ENCODE data around the genes WNK4, PSME3 and PTGES3L.

DNA sequence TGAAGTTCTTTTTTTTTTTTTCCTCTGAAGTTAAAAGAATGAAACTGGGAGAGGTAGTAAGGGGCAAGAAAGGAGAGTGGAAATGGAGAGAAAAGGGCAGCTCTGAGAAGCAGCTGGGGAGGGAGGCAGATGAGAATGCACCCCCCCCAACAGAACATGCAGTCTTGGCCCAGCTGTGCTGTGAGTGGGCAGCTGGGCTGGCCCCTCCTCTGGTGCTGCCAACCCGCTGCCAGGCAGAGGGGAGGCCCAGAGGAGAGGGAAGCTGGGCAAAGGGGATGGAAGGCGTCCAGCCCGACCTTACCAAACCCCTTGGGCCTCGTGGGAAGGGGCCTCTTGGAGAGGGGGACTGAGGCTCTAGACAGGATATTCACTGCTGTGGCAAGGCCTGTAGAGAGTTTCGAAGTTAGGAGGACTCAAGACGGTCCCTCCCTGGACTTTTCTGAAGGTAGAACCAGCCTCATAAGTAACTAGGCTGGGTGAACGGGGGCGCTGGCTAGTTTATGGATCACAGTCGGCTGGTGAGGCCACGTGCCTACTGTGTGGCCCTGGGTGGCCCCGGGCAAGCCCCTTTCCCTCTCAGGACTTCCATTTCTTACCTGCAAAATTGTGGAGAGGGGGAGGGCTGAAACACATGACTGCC lies 987 bp upstream of the STAT5A start:
- PRO-cap = no peak
- RAMPAGE, long total RNA = no peak

- PRO-cap = no peak
- RAMPAGE, long total RNA = no peak
Observed at GRCh38 chr17:42409258-42410647, 13.3 kb downstream of the CAVIN1 start.

DNA sequence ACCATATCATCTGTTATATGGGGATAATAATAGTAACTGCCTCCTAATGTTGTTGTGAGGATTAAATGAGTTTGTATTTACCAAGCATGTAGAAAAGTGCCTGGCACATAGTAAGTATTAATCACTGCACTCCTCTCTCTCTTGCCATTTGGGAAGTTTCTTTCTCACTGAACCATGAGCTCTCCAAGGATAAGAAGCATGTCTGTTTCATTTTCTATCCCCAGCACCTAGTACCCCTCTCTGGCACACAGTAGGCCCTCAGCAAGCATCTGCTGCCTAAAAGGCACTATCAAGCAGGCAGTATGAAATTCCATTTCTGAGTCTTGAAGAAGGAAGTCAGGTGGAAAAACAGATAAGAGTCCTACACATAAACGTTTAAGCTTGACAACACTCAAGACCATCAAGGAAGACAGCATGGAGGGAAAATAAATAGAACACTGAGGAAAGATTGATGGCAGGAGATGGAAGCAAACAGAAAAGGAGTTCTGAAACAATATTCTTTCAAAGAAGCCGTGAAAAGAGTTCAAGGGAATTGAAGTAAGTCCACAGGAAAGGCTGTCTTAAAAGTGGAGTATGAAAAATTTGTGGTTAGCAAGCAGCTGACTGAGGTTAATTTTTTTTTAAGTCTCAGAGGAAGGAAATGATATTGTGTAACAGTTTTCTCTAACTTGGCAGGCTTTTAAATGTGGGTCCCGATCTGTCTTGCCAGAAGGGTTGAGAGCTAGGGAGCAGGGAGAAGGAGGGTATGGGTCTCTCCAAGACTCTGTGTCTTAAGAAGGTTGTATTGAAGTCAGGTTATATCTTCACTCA lies 2.1 kb upstream of the ATP6V0A1 start:
- PRO-cap = no peak
- RAMPAGE, long total RNA = no peak

- PRO-cap = no peak
- RAMPAGE, long total RNA = no peak
Observed at GRCh38 chr17:42494198-42494697, 35.6 kb downstream of the ATP6V0A1 start.

DNA sequence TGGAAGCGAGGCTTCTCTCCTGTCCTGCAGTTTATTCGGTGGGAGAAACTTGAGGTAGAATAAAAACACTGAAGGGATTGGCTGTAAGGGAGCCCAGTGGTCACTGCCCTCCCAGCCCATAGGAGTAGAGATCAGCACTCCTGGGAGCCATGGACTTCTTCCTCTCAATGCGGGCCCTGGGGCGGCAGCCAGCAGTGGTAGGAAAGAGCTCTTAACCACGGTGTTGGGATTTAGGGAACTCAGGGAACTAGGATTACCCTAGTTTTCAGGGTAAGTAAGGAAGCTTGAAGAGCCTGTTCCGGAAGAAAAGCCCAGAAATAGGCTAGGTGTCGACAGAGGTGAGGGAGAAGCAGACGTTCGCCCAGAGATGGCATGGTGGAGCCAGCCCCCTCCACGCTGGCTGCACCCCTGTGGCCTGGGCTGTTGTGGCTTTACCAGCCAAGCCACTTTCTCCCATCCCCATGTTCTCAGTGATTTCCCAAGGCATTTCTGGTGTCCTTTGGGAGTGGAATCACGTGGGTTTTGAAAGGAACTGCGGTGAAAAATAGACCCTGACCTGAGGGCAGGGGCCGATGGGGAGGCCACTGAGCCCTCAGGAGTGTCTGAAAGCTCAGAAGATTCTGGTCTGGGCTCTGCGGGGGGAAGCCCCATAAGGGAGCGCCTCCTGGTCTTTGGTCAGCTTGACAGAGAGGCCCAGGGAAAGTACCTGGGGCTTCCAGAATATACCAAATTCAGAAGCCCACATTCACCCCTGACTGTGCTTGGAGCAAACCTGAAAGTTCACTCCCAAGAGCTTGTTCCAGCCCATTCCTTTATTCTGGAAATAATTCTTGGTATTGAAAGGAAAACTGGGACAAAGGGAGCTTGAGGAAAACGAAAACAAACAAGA lies 23.5 kb upstream of the NAGLU start:
- PRO-cap = no peak
- RAMPAGE, long total RNA = no peak

DNA sequence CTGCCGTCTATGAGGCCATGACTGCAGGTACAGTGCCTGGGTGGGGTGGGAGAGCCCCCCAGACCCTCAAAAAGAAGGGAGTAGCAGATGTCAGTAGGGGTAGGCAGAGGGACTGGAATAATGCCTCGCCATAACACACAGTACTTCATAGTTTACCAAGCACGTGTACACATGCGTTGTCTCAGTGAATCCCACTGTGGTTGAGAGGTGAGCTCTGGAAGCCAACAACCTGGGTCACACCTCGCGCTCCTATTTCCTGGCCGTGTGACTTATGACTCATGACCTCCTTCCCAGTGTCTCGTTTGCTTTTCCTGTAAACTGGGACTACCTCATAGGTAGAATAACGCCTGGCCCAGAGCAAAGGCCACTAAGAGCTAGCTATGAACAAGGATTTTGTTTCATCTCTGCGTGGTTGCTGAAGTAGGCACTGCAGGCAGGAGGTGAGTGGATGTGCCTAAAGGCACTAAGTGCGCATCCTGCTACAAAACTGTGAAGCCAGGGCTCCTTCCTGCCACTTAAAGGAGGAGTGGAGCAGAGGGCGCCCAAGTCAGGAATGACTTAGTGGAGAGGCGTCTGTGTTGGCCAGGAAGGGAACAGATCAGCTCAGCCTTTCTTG lies 5.2 kb downstream of the NAGLU start:
- PRO-cap = no peak
- RAMPAGE, long total RNA = no peak

GRCh38 chr17:42546110-42546381 lies 6.7 kb upstream of the HSD17B1 start:
- PRO-cap = no peak
- RAMPAGE, long total RNA = no peak

- PRO-cap = no peak
- RAMPAGE, long total RNA = no peak
Observed at GRCh38 chr17:42562987-42563561, 1.1 kb downstream of the COASY start.

GRCh38 chr17:42623946-42624576 lies 14.6 kb downstream of the TUBG1 start:
- PRO-cap = no peak
- RAMPAGE, long total RNA = no peak

GRCh38 chr17:42653311-42654252 lies 5.5 kb upstream of the TUBG2 start:
- PRO-cap = no peak
- RAMPAGE, long total RNA = no peak

DNA sequence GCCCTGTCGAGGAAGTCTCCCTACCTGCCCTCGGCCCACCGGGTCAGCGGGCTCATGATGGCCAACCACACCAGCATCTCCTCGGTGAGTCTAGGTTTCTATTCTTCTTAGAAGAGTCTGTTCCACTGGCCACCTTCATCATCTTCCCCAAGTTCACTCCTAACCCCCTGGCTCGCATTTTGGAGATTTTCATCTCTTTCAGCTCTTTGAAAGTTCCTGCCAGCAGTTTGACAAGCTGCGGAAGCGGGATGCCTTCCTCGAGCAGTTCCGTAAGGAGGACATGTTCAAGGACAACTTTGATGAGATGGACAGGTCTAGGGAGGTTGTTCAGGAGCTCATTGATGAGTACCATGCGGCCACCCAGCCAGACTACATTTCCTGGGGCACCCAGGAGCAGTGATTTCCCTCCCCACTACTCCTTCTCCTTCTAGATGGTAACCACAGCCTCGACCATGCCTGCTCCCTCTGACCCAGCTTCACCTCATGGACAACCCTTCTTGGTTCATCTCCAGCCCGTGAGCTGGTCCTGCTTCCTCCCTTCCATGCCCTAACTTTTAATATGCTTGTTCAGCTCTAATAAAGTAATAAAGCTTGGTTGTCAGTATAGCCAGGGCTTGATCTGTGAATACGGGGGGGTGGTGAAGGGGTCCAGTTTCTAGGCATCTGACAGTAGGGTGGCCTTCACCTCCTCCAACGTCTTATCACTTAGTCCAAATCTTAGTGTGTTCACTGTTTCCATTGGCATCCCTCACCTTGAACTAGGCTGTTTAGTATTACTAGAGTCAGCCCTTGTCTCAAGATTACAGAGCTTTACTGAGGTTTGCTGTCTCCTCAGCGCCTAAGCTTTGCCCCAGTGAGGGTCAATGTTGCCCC lies 7.6 kb downstream of the TUBG2 start:
- PRO-cap = no peak
- RAMPAGE, long total RNA = no peak

DNA sequence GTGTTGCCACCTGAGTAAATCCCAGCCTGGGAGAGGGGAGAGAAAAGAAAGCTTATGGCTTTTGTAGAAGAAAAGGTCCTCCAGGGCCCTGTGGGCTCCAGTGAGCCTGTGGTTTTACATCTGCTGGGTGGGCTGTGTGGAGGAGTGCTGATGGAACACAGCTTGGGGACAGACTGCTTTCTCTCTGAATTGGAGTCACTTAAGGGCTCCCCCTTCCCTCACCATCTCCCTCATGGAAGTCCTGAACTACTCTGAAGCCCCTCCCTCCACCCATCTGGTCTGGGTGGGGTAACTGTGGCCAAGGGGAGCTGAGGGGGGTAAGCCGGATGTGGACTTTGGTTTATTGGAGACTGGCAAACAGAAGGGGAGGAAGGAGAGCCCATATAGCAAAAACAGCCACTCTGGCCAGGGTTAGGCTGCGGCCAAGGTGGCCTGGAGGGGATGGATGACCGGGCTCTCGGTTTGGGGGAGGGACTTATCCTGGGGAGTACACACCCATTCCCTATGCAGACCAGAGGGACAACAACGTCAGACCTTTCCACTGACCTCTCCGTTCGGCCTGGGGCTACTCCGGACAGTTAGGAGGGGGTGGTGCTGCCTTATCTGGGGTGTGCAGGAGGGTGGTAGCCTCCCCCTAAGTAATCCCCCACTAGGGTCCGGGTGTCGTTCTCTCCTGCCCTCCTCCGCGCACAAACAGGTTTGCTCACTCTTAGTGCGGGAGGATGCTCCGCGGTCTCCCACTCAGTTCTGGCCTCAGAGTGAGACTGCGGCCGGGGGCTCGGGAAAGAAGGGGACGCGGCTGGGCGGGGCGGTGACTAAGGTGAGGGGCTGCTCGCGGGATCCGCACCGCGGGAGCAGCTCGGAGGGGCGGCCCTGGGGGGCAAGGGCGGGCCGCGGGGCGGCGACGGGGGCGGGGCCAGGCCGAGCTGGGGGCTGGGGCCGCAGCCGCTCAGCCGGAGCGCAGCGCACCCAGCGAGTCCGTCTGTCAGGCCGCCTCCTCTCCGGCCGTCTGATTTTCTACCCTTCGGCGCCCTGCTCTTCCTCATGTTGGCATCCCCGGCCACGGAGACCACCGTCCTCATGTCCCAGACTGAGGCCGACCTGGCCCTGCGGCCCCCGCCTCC lies at the start of gene WNK4:
Gene WNK4 (plus strand): TSS at position 956 of the 1,124 bp plus-strand sequence.
- PRO-cap = no peak
- RAMPAGE, long total RNA = no peak

GRCh38 chr17:42795449-42796348 lies 2.8 kb downstream of the COA3 start:
- PRO-cap = no peak
- RAMPAGE, long total RNA = no peak

DNA sequence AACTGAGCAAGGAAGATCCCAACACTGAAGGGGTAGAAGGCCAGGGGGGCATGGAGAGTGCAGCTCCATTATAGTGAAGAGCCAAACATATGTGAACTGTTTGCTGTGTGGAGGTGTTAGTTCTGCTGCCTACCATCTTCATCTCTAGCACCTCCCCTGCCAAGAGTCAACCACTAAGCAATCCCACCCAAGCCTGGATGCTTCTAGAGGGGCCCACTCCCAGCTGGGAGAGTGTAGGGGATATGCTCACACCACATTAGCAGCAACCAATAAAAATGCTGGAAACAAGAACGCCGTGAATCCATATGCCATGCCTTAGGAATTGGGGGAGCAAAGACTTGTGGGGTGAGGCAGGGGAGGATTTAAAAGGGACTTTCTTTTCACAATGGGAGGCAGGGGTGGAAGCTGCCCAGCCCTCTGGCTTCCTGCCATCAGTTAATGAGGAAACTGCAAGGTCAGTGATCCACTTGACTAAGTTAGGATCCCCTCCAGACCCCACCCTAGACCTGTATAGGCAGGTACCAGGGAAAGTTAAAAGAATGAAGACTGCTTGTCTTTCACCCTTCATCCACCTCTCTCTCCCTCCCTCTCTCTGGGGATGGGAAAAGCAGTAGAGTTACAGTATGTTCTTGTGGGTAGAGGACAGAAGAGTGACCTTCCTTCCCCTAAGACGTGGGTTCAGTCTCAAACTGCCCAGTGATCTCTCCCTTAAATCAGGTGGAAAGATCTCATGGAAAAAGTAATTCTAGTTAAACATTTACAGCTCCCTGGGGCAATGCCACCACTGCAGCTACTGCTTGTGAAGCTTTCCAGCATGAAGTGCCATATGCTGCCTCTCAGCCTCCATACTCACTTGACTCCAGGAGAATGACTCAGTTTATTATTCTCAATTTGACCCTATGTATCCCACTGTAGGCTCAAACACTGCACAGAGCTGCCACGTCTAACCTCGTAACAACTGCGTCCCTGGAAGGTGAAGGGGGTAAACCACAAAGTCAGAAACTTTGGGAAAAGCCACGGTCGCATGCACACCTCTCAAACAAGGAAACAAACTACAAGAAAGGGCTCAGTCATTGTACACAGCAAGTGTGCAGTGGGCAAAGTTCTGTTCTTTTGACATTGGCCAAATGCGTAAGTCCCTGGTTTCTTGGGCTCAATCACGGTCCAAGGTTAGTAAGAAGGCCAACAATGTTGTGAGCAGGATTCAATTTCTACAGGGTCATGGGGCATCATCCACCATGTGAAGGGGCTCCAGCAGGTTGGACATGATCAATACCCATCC lies 1.3 kb downstream of the COA3 start:
- PRO-cap = no peak
- RAMPAGE, long total RNA = no peak

- PRO-cap = unidirectional peak, plus-strand start at chr17:42833418
- RAMPAGE, long total RNA = start-site peak on the plus strand at chr17:42833415-42833450, 335 and 206 reads in 2 replicates
Observed at GRCh38 chr17:42832607-42833701, at the start of gene PSME3. TSS of gene PSME3 (plus strand) at chr17:42833397.

- PRO-cap = no peak
- RAMPAGE, long total RNA = no peak
Observed at GRCh38 chr17:42865505-42865833, 14.5 kb downstream of the AOC3 start.

DNA sequence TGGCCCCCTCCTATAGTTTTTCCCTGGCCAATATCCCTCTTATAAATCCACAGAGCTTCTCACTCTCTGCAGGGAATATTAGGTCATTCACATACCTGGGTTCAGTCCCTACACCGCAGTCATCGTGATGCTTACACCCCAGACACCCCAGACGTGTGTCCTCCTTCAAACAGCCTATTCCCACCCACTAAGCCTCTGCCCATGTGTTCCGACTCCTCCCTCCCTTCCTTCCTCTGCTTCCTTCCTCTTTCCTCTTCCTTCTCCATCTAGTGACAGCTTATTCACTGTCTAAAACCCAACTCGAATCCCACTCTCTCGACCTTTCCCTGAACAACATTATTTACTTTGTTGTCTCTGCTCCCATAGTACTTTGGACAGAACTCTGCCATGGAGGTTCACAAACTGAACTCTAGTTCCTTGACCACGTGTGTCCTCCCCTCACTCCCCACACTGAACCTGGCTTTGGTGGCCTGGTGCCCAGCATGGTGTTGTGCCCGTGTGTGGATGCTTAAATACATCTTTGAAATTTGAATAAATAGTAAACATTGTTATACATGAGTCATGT lies 14.3 kb upstream of the G6PC1 start:
- PRO-cap = no peak
- RAMPAGE, long total RNA = no peak

GRCh38 chr17:42893048-42893754 lies 7.4 kb upstream of the G6PC1 start:
- PRO-cap = no peak
- RAMPAGE, long total RNA = no peak

DNA sequence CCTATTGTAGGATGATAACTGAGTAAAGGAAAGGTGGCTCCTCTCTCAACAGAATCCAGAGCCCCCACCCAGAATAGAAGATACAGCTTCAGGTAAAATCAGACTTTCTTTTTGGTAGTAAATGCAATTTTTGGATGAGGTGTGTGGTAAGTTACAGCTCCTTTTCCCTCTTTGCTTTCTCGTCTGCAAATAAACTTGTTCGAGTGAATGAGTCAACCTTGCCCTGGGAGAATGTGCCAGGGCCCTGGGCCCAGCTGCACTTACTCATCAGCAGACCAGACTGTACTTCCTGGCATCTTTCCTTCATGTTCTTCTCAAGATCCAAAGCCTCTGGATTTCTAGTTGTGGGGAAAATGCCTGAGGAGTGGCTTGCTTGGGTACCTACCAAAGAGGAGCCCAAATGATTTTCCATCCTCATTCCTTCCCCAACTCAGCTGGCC lies 5.5 kb upstream of the G6PC1 start:
- PRO-cap = no peak
- RAMPAGE, long total RNA = no peak

DNA sequence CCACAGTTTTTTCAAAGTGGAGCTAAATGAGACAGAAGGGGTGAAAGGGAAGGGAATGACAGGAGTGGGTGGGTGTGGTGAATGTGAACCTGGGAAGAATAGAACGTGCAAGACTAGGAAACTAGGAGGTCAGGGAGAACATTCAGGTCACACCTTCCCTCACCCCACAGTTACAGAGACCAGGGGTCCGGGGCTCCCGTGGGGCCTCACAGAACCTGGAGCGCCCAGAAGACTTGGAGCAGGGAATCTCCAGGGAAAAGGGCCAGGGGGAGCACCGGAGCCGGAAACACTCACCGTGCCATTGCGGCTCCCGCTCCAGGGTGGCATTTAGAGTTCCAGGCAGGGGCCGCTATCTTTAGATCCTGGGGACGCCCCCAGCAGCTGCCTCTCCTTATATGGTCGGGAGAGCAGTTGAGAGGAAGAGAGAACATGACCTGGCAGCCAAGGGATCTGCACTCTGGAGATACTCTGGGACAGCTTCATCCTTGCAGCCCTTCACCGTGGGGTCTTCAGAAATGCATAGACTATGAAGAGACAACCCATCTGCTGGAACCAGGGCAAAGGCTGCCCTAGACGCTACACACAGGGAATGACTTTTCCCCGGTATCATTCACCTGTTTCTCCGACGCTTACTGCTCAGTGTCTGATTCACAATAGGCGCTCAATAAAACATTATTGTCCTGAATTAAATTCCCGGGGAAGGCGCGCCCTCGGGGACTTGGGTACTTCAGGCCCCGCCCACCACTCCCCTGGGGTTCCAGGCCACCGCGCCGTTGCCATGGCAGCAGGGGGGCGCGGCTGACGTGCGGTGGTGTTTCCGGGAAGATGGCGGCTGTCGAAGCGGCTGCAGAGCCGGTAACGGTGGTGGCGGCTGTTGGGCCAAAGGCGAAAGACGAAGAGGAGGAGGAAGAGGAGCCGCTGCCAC lies at the start of gene PTGES3L:
Gene PTGES3L (minus strand): TSS at position 329 of the 925 bp plus-strand sequence.
- PRO-cap = unidirectional peak, plus-strand start at position 814 of the sequence
- RAMPAGE, long total RNA = no peak

Data from spinal cord (tissue), 3 donors.